H9 (cell line): ENCODE measurements around a stretch of chr22.

- PRO-cap, result no peak
These were observed 67.4 kb downstream of the SCUBE1 start for GRCh38 chr22:43275755-43276125.

DNA sequence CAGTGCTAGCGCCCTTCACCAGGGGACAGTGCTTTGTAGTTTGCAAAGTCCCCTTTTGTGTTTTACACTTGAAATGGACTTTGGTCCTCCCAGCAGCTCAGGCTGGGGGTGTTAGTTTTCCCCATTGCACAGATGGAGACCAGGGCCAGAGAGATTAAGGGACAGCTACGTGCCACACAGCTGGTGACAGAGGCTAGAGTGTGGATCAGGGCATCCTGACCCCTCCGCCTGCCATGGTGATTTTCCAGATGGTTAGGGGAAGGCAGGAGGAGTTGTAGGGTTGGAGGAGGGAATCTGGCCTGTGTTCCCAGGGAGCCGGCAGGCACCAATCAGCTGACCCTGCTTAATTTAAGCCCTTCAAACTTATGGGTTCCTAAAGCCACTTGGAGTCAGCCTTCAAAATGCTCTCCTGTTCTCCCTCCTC lies 22.5 kb upstream of the MPPED1 start:
- PRO-cap, result no peak

DNA sequence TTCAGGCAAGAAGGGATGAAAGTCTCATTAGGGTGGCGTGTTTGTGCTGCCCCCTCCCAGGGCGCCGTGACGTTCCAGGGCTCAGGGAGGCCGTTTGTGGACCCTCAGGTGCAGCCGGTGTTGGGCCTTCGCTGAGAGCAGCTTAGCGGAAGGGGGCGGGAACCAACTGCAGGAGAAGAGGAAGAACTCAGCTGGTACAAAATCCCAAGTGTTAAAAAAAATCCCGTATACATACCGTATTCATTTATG lies 70.0 kb downstream of the MPPED1 start:
- PRO-cap, result no peak

DNA sequence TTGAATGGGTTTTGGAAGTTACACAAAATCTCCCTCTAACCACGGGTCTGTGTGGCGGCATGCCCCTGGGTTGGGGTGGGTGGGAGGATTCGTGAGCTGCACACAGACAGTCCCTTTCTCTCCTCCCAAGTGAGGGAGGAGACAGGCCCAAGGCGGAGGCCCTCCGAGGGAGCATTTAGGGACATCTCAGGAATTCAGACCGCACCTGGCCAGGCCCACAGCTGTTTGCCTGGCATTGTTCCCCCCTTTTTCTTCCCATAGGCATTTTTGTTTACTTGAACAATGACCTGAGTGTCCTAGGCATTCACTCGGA lies 94.1 kb downstream of the MPPED1 start:
- PRO-cap, result no peak

GRCh38 chr22:43530875-43531457 lies 119.2 kb downstream of the MPPED1 start:
- PRO-cap, result no peak

DNA sequence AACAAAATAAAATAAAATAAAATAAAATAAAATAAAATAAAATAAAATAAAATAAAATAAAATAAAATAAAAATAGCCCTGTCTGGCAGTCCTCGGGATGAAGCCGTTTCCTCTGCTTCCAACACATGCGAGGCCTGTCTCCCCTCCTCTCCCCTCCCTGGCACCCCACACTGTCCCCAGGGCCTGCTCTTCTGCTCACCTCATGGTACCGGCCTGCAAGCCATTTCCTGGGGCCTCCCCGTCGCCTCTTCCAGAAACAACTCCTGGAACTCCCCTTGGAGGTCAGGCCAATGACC lies 619 bp upstream of the PARVB start:
- PRO-cap, result unidirectional peak, plus-strand start at position 253 of the sequence

GRCh38 chr22:44024948-44025450 lies 897 bp downstream of the PARVB start:
- PRO-cap, result no peak

DNA sequence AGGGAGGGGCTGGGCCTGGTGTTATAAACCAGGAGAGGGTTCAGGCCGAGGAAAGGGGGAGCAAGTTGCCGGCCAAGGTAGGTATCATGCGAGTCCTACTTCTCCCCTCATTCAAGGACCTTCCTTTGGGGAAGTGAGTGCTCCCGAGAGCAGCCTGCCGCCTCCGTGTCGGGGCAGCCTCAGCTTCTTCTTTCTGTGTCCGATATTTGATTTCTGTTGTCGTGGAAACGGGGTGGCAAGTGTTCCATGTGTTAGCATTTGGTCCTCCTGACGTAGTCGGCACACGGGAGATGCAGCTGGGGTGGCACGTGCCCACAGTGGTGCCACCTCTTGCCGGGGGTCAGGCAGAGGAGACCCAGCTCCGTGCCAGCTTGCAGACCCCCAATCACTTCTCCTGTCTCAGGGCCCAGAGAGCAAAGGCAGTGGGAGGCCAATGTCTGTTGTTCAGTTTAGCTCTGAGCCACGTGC lies 44.3 kb downstream of the PARVB start:
- PRO-cap, result no peak

GRCh38 chr22:44337557-44338142 lies 24.9 kb upstream of the SHISAL1 start:
- PRO-cap, result no peak

DNA sequence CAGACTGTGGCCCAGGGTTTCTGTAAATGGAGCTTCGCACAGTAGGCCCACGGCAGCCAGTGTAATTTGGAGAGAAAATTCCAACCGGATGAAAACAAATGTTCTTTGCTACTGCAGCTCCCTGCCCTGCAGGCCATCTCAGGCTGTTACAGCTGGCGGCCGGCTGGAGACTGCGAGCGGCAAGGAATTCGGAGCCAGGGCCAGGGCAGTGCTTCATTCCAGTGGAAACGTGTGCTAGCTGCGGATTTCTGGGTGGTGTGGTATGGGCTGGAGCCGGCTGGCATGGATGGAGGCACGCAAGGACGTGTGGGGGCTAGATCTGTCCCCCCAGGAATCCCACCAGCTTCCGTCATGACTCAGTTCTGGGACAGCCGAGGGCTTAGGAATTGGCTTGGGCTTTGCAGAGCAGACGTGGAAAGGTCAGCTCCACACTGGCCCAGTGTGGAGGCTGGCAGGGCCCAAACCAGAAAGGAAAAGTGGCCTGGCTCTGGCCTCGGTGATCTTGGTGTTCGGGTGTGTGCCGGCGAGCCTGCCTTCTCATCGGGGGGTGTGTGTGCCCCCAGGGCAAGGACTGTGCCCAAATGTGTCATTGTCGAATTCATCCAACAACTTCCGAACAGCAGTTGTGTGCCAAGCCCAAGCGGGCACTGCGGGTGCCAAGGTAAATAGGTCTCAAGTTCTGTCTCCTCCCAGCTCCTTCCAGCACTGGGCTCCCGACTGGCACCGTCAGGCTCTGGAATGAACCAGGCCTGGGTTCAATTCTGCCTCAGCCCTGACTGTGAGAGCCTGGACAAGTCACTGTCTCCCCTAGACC lies 48.1 kb upstream of the SHISAL1 start:
- PRO-cap, result no peak

DNA sequence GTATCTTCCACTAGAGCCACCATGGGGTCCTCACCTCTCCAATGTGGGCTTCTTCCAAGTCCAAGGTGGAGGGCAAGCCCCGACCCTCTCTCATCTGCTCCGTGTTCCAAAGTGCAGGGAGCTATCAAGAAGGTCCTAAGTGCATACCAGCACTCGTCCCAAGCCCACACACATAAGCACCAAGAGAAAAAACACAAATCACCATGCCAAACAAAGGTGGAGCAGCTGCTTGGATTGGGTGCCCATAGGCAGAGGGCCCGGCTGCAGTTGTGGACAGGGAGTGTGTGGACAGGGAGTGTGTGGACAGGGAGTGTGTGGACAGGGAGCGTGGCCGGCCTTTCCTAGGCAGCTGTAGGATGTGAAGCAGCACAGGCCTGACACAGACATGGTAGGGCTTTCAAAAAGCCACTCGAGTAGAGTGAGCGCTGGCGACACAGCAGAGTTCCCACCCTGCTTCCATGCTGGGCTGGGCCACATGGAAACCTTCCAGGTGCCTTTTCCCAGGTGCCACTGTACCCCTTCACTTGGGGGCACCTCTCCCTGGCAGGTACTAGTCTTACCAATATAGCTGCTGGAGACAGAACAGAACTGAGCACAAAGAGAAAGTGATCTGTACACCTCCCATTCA lies 3.5 kb downstream of the RTL6 start:
- PRO-cap, result no peak

GRCh38 chr22:44595655-44596649 lies 97.9 kb upstream of the RTL6 start:
- PRO-cap, result no peak

- PRO-cap, result no peak
These were observed 92.7 kb upstream of the PRR5 start for GRCh38 chr22:44609359-44609563.

GRCh38 chr22:45162282-45163007 lies 1.3 kb upstream of the NUP50 start:
- PRO-cap, result no peak

DNA sequence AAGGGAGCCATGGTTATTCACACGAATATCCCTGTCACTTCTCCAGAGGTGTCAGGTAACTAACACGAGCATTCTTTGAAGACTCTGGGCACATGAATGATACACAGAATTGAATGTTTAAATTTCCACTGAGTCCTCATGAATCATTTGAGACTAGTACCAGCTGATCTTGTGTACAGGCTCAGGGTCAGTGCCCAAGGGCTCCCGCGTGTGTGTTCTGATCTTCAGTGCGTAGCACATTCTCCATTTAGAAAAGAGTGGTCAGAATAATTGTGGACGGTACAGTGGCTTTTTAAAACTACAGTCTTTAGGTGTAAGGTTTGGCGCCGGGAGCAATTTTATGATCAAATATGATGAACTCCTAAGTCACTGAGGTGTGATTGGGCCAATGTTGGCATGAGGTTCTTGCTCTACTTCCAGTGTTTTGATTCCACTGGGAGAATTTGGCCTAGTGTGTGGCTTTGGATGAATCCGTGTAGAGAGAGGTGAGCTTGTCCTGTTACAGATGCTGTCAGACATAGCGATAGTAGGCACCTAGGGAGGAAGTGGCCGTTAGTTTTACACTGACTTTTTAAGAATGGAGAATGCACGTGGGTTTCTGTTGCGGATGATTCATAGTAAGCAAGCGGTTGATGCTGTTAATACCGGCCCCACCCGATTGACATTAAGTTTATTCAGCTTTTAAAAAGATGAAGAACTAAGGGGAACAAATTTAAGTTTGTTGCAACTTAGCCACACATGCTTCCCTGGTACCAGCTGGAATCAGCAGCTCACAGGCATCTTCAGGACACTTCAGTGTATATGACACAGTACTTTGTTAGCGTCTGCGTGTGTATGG lies 22.2 kb downstream of the NUP50 start:
- PRO-cap, result no peak

DNA sequence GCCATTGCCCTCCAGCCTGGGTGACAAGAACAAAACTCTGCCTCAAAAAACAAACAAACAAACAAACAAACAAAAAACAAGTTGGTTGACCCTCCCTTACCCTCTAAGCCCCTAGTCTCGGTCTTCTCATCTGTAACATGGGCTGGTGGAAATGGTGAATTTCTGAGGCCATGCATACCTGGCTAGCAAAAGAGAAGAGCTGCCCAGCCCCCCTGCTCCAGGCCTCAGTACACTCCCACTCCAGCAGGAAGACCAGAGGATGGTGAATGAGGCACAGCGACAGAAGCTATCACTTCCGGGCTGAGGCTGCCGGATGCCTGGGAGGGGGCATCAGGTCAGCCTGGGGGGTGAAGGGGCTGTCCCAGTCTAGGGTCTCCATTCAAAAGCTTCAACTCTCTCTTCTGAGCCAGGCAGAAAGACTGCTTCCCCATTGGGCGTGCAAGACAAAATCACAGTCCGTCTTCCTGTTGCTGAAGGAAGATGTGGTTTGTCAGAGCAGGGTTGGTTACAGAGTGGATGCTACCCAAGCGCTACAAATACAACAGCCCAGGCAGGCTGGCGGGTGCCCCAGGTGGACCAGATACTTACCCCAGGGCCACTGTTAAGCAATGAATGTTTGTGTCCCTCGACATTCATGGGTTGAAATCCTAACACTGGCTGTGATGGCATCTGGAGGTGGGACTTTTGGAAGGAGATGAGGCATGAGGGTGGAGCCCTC lies 11.8 kb downstream of the UPK3A start:
- PRO-cap, result no peak

GRCh38 chr22:45319066-45319905 lies 9.6 kb downstream of the FAM118A start:
- PRO-cap, result no peak

DNA sequence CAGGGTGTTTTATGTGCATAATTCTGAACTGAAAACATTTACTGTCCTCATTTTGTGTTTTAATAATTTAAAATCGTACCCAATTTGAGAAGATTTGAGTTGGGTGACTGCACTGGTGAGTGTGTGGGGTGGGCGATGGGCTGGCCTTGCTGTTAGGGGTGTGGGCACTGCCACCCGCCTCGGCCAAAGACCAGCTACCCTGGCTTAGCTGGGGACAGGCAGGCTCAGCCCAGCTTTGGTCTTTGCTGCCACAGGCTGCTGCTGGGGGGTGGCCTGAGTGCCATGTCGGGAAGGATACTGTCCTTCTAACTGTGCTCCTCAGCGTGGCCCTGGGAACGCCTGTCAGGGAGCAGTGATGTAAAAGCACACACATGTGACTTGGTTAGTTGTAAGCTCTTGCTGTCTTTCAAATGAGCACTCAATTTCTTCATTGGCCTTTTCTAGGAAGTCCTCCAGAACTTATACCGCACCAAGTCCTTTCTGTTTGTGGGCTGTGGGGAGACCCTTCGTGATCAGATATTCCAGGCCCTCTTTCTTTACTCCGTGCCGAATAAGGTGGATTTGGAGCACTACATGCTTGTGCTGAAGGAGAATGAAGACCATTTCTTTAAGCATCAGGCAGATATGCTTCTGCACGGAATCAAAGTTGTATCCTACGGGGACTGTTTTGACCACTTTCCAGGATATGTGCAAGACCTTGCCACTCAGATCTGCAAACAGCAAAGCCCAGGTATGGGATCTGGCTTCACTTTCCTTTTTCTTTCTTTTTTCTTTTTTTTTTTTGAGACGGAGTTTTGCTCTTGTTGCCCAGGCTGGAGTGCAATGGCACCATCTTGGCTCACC lies 22.5 kb downstream of the FAM118A start:
- PRO-cap, result no peak

- PRO-cap, result no peak
These were observed 25.6 kb downstream of the FAM118A start for GRCh38 chr22:45335164-45335875.

DNA sequence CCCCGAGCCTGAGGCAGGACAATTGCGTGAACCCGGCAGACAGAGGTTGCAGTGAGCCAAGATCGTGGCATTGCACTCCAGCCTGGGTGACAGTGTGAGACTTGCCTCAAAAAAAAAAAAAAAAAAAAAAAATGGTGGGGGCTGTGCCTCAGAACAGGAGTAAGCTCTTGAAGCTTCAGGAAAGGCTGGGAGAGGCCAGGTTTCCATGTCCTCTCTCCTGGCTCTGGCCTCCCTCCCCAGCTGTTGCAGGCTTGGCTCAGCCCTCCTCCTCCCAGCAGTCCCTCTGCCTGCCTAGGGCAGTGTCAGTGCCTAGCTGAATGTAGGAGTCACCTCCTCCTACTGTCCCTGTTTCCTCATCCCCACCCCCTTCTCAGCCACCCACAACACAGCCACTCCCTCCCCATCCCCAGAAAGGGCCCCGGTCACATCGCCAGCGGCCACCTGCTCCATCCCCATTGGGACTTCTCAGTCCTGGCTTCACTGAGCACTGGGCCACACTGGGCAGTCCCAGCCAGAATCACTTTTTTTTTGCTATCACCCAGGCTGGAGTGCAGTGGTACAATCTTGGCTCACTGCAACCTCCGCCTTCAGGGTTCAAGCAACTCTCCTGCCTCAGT lies 3.0 kb upstream of the FBLN1 start:
- PRO-cap, result no peak